ENCODE measurements around a stretch of chr14.

GRCh38 chr14:91891019-91891450 is 23.7 kb upstream of the TC2N start:
- PRO-cap, 2 experiments: no peak in any of the 2 experiments
- RAMPAGE, long total RNA, 5 experiments: no peak in any of the 5 experiments

DNA sequence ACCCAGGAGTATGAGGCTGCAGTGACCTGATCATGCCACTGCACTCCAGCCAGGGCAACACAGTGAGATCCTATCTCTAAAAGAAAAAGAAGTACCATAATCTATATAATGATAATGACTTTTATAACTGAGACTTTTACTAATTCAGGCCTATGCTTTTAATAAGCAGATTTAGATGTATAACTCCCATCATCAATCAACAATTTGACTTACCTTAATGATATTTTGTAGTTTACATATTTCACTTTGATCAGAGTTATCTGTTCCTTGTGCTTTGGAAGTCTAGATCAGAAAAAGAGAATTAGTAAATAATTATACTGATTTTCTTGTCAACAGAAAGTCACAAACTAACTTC is 22.4 kb downstream of the TRIP11 start:
- PRO-cap, 2 experiments: no peak in any of the 2 experiments
- RAMPAGE, long total RNA, 5 experiments: no peak in any of the 5 experiments

- PRO-cap, 2 experiments: peak in 1 of 2 experiments; most common minus-strand start chr14:92040898 (in 1)
- RAMPAGE, long total RNA, 5 experiments: no peak in any of the 5 experiments
These were observed 825 bp upstream of the TRIP11 start for GRCh38 chr14:92040614-92041154.

GRCh38 chr14:92105753-92106479 is 466 bp downstream of the ATXN3 start:
- PRO-cap, 2 experiments: peak in 2 of 2 experiments; most common plus-strand start chr14:92106372 (in 2); most common minus-strand start chr14:92105792 (in 2)
- RAMPAGE, long total RNA, 5 experiments: no peak in any of the 5 experiments

GRCh38 chr14:92157546-92158200 is 35.9 kb downstream of the CPSF2 start:
- PRO-cap, 2 experiments: no peak in any of the 2 experiments
- RAMPAGE, long total RNA, 5 experiments: no peak in any of the 5 experiments

DNA sequence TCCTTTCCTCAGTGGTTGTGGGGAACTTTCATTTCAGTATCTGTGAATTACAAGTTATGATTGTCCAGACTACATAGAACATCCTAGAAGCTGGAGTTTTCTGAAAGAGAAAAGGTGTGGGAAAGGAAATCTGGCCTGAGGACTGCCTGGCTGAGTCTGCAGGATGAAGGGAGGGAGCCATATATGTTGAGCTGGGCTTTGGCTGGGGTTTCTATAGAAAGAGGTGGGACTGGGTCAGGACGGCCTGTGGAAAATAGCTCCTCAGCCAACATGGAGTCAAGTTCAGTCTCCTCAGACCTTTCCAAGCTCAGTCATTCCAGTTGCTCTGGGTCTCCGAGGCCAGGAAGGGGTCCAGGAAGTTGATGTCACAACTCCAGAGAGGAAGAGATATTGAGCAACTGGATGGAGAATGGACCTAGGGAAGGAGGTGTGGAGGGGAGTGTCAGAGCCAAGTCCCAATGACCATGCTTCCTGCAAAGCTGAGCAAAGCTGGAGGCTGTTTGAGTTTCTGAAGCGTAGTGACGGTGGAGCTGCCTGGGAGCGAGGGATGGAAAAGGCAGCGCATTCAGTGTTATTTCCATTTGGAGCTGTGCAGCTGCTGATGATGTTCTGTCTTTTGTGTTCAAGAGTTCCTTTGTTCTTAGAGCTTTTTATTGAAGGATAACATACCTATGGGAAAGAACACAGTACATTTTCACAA is 86.0 kb downstream of the SLC24A4 start:
- PRO-cap, 2 experiments: no peak in any of the 2 experiments
- RAMPAGE, long total RNA, 5 experiments: no peak in any of the 5 experiments

DNA sequence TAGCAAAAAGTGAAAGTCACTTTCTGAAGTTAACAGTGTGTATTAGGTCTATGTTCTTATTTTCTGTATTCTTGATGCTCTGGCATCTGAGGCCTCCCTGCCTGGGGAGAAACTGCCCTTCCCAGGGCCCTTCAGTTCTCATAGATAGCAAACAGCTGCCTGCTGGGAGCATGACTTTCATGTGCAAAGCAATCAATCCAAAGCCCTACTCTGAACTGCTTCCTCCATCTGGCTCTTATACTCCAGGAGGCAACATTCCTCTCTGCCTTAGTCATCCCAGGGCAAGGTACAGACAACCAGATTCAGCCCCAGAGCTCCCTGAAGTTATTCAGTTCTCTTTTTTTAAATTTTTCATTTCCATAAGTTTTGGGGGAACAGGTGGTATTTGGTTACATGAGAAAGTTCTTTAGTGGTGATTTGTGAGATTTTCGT is 41.7 kb upstream of the RIN3 start:
- PRO-cap, 2 experiments: no peak in any of the 2 experiments
- RAMPAGE, long total RNA, 5 experiments: no peak in any of the 5 experiments

DNA sequence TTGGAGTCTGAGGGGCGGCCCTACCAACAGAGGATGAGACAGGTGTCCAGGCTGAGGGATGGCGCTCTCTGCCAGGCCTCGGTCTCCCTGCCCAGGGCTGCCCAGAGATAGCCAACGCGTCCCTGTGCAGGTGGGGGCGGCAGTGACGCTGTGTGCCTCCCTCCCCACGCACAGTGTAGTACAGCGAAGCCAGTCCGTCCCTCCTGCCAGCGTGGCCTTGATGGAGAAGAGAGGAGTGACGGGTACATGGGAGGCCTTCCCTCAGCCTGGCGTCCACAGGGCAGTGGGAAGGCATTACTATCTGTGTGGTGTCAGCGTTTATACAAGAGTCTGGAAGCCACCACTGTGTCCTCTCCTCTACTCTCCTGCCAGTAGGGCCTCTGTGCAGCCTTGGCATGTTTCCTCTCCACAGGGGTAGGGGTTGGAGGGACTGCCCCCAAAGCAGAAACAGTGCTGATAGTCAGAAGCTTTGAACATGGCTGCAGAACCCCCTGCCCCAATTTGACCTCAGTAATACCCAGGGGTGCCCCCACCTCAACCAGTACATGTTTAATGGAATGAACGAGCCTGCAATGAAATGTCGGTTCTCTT is 6.1 kb downstream of the RIN3 start:
- PRO-cap, 2 experiments: no peak in any of the 2 experiments
- RAMPAGE, long total RNA, 5 experiments: no peak in any of the 5 experiments

GRCh38 chr14:92568470-92569146 is 55.0 kb downstream of the RIN3 start:
- PRO-cap, 2 experiments: no peak in any of the 2 experiments
- RAMPAGE, long total RNA, 5 experiments: no peak in any of the 5 experiments

DNA sequence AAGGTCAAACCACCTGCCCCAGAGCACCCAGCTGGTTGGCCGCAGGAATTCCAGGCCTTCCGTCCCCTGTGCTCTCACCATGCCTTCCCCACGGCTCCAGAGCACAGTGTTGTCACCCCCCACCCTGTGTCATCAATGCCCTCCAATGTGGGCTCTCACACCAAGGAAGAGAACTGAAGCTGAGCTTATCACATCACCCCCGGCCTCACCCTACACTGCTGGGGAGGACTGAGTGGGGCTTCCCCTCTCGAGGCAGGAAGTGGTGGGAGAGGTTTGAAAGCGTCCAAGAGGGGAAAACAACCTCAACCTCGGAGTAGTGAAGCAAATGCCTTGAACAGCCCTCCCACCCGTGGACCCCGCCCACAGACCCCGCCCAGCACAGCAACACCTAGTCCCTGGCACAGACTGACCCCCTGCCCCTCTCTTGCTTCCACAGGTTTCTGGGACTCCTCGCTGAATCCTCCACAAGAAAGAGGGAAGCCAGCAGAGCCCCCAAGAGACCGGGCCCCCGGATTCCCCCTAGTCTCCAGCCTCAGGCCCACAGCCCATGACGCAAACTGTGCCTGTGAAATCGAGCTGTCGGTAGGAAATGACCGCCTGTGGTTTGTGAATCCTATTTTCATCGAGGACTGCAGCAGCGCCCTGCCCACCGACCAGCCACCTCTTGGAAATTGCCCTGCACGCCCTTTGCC is 97.1 kb downstream of the LGMN start:
- PRO-cap, 2 experiments: peak in 1 of 2 experiments; most common plus-strand start position 652 of the sequence (in 1)
- RAMPAGE, long total RNA, 5 experiments: no peak in any of the 5 experiments

DNA sequence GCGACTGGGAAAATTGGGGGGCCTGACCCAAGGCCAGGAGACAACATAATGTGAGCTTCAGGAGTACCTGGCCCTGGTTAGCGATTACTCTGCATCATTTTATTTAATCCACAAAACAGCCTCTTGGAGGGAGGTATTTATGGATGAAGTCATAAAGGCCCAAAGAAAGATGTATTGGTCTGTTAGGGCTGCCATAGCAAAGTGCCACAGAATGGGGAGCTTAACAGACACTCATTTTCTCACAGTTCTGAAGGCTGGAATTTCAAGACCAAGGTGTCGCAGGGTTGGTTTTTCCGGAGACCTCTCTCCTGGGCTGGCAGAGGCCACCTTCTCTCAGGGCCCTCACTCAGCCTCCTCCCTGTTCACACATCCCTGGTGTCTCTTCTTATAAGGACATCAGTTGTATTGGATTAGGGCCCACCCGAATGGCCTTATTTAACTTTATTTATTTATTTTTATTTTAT is 57.4 kb downstream of the LGMN start:
- PRO-cap, 2 experiments: no peak in any of the 2 experiments
- RAMPAGE, long total RNA, 5 experiments: no peak in any of the 5 experiments

DNA sequence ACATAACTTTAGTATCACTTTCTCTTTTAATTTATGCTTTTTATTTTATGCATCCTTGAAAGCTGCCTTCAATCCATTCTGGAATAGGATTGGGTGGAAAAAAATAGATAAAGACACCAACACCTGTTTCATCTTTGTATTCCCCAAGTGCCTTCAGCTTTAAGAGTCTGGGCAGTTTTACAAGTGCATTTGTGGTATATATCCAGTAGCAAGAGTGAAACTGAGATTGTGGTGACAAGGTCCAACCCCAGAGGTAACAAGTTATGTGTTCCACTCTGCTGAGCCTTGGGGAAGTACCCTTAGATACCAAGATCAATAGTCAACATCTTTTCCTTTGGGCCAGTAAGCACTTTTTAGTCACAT is 19.7 kb upstream of the LGMN start:
- PRO-cap, 2 experiments: peak in 1 of 2 experiments; most common plus-strand start position 225 of the sequence (in 1)
- RAMPAGE, long total RNA, 5 experiments: no peak in any of the 5 experiments

DNA sequence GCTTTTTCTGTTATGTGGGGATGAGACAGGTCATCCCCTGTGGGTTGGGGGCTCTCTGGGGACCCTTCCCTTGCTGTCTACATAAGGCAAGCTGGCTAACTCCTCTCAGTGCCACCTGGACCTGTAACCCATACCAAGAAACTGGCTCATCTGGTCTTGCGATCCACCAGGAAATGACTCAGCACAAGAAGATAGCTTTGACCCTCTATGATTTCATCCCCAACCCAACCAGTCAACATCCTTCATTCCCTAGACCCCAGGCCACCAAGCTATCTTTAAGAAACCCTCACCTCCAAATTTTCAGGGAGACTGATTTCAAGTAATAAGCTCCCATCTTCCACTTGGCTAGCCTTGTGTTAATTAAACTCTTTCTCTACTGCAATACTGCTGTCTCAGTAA is 7.9 kb upstream of the GOLGA5 start:
- PRO-cap, 2 experiments: no peak in any of the 2 experiments
- RAMPAGE, long total RNA, 5 experiments: no peak in any of the 5 experiments

- PRO-cap, 2 experiments: no peak in any of the 2 experiments
- RAMPAGE, long total RNA, 5 experiments: no peak in any of the 5 experiments
These were observed 8.4 kb downstream of the CHGA start for GRCh38 chr14:92931185-92931825.

DNA sequence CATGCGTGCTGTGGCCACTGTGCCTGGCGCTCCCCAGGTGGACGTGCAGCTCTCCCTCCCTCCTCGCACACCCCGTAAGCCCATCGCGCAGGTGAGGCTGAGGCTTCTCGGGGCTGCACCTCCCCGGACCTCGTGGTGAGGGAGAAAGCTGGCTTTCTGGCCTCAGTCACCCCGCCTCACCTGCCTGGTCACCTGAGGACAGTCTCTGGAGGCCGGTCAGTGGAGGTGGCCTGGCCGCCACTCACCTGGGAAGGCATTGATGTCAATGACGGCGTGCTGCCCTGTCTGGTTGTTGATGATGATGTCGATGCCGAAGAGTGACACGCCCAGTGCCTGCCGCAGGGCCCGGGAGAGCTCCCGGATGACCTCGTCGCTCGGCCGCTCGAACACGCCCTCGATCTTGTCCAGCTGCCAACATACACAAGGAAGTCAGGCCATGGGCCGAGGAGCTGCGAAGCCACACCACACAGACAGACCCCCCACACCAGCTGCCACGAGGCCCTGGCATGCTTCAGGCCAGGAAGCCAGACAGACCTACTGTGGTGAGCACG is 23.2 kb downstream of the CHGA start:
- PRO-cap, 2 experiments: no peak in any of the 2 experiments
- RAMPAGE, long total RNA, 5 experiments: no peak in any of the 5 experiments

- PRO-cap, 2 experiments: no peak in any of the 2 experiments
- RAMPAGE, long total RNA, 5 experiments: no peak in any of the 5 experiments
These were observed 41.8 kb downstream of the CHGA start for GRCh38 chr14:92964588-92965243.

DNA sequence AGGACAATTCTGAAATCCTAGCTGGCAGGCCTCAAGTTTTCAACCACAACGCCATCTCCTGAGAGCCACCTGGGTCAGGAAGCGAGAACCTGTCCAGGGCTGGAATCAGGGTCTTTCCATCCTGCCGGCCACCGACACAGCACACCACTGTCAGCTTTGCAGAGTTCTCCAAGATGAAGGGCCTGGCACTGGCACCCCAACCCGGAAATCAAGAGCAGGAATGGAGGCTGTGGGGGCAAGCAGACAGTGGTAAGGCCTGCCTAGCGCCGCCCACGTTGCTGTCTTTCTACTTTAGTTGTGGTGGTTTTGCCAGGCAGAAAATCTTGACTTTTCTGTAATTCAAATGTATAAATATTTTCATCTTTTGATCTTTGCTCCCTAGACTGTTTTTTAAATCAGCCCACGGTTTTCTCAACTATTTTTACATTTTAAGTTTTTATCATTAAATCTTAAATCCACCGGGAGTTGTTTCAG is 90.6 kb downstream of the ITPK1 start:
- PRO-cap, 2 experiments: no peak in any of the 2 experiments
- RAMPAGE, long total RNA, 5 experiments: no peak in any of the 5 experiments

GRCh38 chr14:93036798-93037457 is 78.8 kb downstream of the ITPK1 start:
- PRO-cap, 2 experiments: no peak in any of the 2 experiments
- RAMPAGE, long total RNA, 5 experiments: no peak in any of the 5 experiments

DNA sequence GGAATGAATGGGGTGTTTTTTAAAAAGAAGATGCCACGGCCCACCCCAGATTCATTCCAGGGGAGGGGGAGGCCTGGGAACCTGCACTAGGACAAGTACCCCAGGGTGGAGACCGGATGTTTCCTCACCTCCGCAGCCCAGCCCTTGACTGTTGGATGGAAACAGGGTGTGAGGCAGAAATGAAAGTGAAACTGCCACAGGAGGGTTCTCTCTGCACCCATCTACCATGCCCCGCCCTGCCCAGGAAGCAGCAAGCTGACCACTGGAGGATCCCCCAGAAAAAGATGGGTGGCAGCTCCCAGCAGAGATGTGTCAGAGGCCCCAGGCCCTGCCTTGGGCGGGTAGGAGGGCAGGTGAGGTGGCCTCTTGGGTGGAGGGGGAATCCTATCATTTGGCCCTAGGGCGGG is 12.1 kb downstream of the ITPK1 start:
- PRO-cap, 2 experiments: no peak in any of the 2 experiments
- RAMPAGE, long total RNA, 5 experiments: no peak in any of the 5 experiments

DNA sequence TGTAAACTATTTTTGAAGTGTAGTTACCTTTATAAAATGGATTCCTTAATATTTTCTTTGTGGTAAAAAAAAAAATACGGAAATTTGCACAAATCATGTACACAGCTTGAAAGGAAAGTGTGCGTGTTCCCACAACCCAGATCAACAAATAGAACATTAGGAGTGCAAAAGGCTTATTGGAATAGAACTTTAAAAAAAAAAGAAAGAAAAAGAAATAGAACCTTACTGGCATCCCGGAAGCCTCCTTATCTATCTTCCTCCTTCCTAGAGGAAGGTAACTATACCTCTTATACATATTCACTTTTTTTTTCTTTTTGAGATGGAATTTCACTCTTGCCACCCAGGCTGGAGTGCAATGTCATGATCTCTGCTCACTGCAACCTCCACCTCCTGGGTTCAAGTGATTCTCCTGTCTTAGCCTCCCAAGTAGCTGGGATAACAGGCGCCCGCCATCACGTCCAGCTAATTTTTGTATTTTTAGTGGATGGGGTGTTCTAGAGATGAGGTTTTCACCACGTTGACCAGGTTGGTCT is 1.5 kb downstream of the UBR7 start:
- PRO-cap, 2 experiments: no peak in any of the 2 experiments
- RAMPAGE, long total RNA, 5 experiments: no peak in any of the 5 experiments